A375 (cell line): ENCODE measurements around a stretch of chr6.

GRCh38 chr6:108363122-108363599, 68.3 kb downstream of the AFG1L start:
- RAMPAGE, long total RNA = no peak

DNA sequence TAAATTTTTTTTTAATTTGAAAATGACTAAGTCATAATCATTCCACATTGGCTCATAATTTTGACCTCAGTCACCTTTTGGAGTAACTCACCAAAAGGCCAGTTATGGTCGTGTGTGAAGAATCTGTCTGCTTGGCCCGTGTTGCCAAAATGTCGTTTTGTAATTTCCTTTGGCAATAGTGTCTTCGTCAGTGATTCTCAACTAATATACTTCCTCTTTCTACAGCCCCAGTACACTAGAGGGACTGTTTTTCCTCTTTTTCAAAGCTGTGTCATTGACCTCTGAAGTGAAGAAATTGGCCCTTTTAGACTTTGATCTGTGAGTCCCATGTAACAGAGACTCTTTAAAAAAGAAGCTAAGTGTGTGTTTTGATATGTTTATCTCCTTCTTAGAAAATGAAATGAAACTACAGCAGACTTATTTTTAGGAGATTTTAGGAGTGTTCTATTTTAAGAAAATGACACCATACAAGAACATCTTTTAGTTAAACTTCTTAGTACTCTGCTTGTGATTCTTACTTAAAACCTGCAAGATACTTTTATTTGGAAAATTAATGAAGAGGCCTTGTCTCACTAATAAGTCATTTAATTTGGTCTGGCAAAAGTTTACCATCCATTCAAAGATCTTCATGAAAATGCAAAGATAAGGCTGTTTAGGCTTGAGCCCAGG, 5.3 kb downstream of the FOXO3 start:
- RAMPAGE, long total RNA = no peak

DNA sequence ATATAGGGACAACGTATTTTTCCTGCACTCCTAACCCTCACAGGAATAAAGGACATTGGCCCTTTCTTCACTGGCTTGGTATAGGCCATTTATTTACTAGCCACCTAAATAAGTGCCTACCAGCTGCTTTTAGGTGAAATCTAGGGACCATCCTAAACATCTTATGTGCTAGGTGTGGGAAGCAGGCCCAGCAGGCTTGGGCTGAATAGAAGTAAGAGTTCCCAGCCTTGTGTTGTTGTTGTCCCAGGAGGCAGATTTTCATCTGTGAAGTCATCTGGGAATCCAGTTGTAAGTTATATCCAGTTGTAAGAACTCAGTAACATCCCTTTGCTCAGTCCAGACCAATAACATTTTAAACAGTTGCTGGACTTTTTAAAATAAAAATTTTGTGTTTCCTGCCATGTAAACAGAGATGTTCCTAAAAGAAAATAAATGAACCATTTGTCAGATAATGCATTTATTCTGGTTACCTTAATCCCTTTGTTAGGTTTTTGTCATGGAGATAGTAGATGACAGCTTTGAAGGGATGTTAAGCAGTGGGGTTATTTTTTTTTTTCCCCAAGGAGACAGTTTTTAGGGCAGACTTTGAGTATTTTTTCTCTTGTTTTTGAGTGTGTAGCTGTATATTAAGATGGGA, 21.5 kb downstream of the FOXO3 start:
- RAMPAGE, long total RNA = no peak

GRCh38 chr6:108597943-108598773, 37.4 kb downstream of the FOXO3 start:
- RAMPAGE, long total RNA = no peak

DNA sequence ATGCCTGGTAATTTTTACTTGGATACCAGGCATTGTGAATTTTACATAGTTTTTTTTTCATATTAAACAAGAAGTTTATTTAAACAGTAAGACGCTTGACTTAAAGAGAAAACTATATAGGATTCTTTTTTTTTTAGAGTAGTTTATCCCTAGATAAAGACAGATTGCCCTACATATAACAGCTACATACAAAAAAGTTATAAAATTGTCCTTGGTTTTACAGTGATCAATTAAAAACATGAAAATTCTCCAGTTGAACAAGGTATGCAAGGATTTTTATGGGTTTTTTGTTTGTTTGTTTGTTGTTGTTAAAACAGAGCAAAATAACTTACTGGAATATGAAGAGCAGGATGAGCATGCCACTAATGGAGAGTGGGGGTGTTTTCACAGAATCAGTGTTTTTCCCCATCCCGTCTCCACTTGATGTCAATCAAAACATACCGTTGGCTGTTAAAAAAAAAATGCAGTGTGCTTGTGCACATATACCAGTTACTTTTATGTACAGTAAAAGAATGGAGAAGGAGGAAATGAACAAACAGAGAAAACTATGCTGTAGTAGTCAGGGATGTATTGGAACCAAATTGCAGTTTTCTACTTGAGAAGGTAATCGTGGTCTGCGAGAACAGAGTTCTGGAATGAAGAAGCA, 56.8 kb downstream of the FOXO3 start:
- RAMPAGE, long total RNA = no peak

GRCh38 chr6:108651505-108652410, 91.0 kb downstream of the FOXO3 start:
- RAMPAGE, long total RNA = no peak

DNA sequence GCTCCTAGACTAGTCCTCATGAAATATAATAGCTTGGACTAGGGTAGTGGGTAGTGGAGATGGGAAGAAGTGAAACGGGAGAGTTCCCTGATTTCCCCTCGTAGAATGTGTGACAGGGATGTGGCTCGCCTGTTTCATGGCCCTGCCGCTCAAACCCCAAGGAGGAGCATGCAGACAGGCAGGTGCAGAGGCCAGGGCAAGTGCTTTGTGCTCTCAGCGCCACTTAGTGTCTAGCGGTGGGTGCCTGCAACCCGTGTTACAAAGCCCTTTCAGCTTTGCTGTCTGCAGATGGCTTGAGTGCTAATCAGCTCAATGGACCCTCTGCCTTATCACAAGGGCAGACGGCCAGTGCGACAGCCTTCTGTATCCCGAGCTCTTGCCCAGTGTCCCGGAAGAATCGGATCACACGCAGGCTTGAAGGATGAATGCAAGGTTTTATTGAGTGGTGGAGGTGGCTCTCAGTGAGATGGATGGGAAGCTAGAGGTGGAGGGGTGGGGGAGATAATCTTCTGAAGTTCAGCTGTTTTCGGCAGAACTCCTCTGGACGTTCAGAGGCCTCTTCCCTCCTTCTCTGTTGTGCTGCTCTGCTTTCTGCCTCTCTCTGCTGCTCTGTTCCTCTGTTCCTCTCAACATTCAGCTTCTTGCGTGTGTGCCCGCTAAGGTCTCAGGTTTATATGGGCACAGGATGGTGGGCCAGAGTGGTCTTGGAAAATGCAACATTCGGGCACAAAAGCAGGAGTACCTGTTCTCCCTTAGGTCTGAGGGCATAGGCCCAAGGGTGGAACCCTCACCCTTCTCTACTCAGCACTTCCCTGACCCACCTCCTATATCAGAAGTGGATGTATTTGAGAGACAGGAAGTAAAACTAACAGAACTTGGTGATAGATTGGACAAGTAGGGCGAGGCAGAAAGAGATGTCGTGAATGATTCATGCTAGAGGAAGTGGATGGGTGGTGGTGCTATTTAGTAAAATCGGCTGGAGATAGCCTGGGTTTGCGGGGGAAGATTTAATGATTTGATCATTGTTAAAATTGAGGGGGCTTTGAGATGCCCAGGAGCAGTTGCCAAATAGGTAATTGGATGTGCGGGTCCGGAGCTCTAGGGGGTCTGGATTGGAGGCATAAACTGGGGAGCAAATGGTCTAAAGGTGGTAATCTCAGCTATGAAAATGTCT, 141.4 kb downstream of the CEP57L1 start:
- RAMPAGE, long total RNA = no peak

- RAMPAGE, long total RNA = no peak
These were observed 56.6 kb downstream of the CD164 start for GRCh38 chr6:109325602-109326131.

DNA sequence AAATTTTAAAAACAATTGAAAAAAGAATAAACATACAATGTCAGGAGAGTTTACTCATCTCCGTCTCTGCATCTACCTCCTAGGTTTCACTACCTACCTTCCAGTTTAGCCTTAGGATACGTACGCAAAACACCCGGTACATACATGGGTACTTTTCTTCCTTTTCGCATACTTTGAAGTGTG, 969 bp downstream of the CD164 start:
- RAMPAGE, long total RNA = no peak

- RAMPAGE, long total RNA = no peak
These were observed 1.4 kb downstream of the MICAL1 start for GRCh38 chr6:109453812-109455007.

GRCh38 chr6:109563668-109564402, 80.8 kb upstream of the ZBTB24 start:
- RAMPAGE, long total RNA = no peak

DNA sequence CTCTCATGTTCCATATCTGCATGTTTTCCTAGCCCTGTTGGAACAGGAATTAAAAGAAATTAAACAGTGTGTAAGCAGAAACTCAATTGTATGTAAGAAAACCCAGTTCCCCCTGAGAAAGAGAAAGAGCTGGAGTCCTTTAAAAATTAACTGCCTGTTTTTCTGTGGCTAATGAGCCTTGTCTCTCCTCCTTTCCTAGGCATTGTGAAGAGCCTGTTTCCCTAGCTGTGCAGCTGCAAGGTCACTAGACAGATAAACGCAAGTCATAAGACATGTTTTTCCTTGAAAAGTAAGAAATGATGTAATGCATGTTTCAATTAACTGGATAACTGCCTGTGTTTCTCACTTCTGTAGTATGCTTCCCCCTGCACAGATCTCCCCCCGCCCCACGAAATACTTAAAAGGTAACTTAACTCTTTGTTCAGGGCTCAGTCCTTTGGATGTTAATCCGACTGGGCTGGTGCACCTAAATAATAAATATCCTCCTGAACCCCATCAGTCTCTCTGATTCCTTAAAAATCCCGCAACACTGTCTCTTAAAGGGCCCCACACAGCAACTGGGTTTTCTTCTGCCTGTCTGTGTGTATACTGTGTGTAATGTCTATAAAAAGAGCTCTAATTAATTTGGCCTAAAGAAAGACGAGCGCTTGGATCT, 100.4 kb upstream of the GPR6 start:
- RAMPAGE, long total RNA = no peak

- RAMPAGE, long total RNA = no peak
These were observed 61.9 kb downstream of the GPR6 start for GRCh38 chr6:110039943-110040491.

- RAMPAGE, long total RNA = no peak
These were observed 159.6 kb downstream of the CDK19 start for GRCh38 chr6:110655582-110656253.

GRCh38 chr6:110762282-110762962, 52.8 kb downstream of the CDK19 start:
- RAMPAGE, long total RNA = no peak

GRCh38 chr6:110814161-110814280, 1.2 kb downstream of the CDK19 start:
- RAMPAGE, long total RNA = no peak

GRCh38 chr6:110826206-110826970, 11.1 kb upstream of the CDK19 start:
- RAMPAGE, long total RNA = no peak

DNA sequence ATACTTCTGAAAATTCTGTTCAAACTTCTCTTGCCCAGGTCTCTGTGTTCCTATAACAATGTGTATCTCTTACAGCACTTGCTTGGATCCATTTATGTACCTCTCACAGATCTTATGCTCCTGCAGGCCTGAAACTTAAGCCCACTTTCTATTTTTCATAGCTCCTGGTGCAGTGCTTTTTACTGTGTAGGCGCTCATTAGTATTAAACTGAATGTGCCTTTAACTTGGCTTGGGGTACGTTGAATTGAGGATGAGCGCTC, 524 bp upstream of the GTF3C6 start:
- RAMPAGE, long total RNA = no peak

GRCh38 chr6:110959380-110959655, 812 bp downstream of the GTF3C6 start:
- RAMPAGE, long total RNA = no peak

DNA sequence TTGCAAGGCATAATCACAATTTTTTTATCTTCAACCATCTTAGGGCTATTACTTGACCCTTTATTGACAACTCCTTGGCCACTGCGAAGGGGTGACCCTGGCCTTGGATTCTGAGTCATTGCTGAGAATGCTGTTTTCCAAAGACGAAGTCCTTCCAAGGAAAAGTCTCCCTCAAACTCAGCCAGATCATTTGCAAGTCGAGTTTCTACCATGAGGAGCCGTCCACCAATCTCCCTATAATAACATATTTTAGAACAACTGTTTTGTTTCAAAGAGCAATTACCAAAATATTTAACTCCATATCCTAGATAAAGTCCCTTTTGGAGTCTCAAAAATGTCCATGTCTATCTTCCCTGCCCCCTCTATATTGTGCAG, 108.6 kb downstream of the MFSD4B start:
- RAMPAGE, long total RNA = no peak